Neutrophil (primary cell): ENCODE measurements around a stretch of chr7.

GRCh38 chr7:857678-857978 lies 18.7 kb upstream of the GET4 start:
- PRO-cap, result no peak

DNA sequence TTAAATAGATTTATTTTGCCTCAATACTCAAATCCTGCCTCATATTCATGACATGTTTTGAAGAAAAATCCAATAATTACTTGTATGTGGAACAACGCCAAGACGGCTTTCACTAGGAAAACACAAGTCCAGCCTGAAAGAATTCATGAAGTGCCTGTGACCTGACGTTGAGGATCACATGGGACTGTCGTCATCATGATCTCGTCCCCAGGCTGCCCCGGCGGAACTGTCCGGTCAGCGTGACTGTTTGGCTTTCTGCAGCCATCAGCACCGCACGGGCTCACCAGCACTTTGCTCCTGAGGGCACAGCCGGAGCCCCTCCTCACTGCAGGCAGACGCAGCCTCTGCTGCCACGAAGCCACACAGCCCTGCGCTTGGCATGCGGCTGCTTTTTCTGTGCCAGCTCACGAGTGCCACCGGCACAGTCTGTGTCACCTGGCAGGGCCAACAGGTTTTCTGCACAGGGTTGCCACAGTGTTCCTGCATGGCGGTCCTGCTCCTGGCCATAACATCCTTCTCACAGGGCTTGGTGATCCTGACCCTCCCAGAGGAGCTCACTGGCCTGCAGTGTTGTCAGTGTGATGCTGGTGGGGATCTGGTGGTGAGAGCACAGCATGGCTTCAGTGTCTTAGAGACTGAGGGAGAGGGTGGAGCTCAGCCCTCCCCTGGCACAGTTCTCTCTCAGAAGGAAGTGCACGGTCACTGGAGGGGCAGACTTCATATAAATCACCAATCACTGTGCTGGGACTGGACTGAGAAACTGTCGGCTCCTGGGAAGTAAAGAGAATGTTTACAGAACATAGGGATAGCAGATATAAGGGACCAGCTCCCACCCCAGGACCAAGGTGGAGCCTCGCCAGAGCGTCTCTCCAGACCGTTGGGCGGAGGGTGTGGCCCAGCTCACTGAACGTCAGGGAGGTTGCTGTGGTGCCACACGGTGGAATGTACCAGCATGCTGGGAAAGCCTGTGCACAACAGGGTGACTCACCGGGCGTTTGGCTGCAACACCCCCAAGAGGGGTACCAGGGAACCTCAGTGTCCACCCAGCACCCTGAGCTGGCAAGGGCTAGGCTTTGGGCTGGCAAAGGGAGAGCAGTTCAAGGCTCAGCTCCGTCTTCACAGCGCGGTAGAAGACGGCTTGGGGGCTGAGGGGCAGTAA lies 9.1 kb upstream of the GET4 start:
- PRO-cap, result no peak

- PRO-cap, result no peak
Observed at GRCh38 chr7:873058-873706, 3.2 kb upstream of the GET4 start.

- PRO-cap, result no peak
Observed at GRCh38 chr7:877619-878359, 1.4 kb downstream of the GET4 start.

DNA sequence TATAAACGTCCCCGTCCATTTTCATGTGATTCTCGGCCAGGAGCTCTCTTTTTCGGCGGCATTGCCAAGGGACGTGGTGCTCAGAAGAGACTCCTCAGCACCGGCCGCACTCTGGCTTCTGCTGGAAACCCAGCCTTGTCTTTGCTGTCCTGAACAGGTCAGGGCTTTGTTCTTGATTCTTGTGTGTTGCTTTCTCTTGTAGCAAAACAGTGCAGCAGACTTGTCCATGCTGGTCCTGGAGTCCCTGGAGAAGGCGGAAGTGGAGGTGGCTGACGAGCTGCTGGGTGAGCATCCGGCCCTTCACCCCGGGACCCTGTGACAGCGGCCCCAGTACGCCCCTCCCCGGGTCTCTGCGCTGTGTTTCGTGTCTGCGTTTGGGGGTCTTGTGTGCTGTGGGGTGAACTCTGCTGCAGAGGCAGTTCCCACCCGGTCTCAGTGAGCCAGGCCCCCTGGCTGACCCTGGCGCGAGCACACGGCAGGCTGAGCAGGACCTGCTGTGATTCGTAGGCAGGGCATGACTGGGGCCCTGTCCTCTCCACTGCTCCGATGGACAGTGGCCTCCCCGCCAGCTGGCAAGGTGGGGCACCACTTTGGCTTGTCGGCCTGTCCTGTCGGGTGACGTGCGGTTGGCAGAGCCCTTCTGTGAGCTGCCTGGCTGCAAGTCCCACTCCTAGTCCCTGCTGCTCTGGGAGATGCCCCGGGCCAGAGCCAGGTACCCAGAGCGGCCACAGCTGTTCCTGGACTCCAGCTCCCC lies 10.2 kb downstream of the GET4 start:
- PRO-cap, result no peak

DNA sequence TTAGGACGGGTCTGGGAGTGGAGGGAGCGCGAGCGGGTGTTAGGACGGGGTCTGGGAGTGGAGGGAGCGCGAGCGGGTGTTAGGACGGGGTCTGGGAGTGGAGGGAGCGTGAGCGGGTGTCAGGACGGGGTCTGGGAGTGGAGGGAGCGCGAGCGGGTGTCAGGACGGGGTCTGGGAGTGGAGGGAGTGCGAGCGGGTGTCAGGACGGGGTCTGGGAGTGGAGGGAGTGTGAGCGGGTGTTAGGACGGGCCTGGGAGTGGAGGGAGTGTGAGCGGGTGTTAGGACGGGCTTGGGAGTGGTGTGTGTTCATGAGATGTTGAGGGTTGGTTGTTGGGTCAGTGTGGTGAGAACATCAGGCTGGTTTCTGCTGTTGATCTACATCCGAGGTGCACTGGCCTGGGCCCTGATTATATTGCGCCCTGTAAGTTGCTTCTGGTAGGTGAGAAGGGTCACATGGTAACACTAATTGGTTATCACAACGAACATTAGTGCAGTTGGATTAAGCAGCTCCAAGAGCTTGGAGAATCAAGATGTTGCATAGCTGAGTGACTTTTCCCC lies 13.9 kb downstream of the GET4 start:
- PRO-cap, result no peak

GRCh38 chr7:892520-893613 lies 16.5 kb downstream of the GET4 start:
- PRO-cap, result no peak

DNA sequence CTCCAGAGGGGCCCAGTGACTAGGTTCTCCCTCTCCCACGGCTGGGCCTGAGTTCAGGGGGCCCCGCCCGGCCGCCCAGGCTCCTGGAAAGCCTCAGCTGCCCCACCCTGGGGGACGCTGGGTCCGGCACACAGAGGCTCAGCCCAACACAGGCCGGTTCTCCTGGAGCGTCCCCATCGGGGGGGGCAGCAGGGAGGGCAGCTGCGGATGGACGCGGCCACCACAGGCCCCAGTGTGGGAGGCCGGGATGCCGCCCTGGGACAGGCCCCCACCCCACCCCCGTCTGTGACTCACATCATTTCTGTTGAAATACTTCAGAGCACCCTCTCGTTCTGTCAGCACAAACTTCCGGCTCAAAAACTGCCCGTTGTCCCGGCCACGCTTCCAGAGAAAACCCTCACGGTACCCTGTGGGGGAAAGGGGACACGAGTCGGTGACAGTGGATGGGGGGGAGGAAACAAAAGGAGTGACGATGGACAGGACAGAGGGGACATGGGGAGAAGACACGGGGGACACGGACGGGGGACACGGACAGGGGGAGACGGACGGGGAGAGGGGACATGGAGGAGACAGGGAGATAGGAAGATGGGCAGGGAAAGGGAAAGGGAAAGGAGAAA lies 28.5 kb downstream of the GET4 start:
- PRO-cap, result no peak

- PRO-cap, result no peak
Observed at GRCh38 chr7:907298-908216, 31.2 kb downstream of the GET4 start.

- PRO-cap, result no peak
Observed at GRCh38 chr7:931204-931955, 23.1 kb downstream of the ADAP1 start.

DNA sequence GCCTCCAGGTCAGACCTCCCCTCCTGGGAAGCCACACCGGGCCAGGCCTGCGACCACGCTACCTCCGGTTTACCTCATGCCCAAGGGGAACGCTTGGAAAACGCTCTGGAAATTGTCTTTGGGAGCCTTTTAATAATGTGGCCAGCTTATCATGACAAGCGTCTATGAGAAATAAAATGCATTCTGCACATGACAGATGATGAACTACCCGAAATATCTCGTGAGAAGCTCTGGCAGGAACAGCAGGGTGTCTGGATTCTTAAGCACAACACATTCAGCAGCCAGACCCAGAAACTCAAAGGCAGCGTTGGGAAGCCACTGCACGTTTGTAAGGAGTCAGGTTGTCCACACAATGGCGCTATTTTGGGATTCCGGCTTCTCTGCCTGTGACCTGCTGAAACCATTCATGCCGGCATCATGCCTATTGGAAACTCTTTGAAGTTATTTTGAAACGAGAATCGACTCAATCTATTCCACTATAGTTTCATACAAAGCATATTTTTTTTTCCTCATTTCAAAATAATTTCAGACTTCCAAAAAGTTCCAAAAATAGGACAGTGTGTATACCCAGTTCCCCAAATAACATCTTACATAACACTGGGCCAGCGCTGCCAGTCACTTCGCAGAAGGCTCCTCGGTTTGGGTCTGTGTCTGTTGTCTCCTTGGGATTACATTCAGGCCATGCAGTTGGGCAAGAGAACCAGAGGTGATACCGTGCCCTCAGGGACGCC lies 10.4 kb upstream of the ADAP1 start:
- PRO-cap, result no peak

- PRO-cap, result no peak
Observed at GRCh38 chr7:992714-993130, 9.7 kb downstream of the CYP2W1 start.

DNA sequence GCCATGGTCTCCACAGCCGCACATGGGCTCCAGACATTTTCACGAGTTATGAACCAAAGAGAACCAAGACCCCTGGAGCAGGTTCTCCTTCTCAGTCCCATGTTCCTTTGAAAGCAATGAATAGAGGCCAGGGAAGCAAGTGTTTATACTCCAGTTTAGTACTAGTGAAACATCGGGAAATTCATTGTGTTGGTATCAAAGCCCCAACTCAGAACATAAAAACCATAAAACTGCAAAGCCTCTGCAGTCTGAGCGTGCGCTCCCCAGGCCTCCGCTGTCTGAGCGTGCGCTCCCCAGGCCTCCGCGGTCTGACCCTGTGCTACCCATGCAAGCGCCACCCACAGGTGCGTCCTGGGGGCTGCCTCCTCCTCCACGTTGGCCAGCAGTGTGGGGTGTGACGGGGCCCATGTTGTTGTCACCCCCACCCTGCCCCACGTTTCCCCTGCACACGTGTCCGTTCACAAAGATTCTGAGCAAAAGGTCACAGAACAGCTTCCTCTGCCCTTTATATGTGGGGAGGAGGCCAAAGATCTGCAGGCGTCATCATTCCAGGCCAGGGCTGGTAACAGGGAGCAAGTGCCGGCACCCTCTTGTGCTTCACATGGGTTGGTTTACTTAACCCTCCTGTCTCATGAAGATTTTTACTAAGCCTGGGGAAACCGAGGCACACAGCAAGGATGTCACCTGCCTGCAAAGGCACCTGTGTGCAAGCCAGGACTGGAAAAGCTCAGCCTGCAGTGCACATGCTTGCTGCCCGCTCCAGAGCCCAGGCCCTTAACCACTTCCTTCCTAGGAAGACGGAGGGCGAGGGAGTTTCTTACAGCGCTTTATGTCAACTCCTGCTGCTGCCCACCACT lies 4.6 kb downstream of the GPR146 start:
- PRO-cap, result no peak

GRCh38 chr7:1059318-1059893 lies 15.1 kb downstream of the GPR146 start:
- PRO-cap, result no peak

DNA sequence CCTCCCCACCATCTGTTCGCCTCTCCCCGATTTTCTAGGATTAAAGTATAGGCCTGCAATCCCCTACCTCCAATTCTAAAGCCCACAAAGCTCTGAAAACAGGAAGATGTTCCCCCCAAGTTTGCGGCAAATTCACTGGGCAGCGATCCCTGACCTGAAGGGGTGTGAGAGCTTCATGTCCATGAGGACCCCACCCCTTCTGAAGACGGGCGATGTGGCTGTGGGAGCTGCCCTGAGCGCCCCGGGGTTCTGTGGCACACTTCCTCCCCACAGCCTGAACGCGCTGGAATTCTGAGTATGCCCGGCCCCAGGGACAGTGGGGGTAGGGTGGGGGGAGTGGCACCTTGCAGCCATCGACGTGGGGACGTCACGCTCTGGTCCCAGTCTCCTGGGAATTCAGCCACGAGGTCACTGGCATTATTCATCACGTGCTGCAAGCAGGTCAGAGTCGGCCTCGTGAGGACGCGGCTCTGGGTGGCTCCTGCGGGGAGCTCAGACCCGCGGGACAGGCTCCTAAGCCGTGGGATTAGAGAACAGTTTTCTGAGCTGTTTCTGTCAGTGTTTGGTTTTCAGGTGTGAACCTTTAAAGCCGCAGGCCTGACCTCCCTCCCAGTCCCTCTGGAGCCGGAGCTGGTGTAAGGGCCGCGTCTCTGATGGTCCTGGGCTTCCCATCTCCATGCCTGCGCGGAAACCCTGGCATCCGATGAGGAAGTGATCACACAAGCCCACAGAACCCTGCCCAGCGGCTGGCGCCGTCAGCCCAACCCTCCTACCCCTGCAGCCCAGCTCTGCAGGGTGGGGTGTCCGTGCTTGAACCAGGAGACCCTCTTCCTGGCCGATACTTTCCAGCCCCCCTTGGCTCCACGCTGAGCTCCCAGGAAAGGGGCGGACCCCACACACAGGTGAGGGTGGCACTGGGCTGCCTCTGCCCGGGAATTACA lies 16.1 kb downstream of the GPR146 start:
- PRO-cap, result no peak

DNA sequence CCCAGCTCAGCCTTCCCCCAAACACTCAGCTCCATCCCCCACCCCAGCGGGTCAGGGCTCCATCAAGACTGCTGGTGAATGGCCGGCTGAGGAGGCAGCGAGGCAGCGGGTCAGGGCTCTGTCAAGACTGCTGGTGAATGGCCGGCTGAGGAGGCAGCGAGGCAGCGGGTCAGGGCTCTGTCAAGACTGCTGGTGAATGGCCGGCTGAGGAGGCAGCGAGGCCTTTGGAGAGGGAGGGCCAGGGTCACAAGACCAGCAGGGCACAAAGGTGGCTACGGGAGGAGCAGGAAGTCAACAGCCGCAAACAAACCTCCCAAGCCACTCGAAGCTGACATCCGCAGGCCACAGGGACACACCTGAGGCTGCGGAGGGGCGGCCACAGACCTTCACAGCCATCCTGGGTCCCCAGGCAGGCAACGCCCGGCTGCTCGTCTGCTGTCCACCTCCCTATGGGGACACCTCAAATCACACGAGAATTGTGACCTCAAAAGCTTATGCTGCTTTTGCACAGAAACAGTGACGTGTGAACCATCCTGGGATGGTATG lies 9.0 kb upstream of the GPER1 start:
- PRO-cap, result no peak

DNA sequence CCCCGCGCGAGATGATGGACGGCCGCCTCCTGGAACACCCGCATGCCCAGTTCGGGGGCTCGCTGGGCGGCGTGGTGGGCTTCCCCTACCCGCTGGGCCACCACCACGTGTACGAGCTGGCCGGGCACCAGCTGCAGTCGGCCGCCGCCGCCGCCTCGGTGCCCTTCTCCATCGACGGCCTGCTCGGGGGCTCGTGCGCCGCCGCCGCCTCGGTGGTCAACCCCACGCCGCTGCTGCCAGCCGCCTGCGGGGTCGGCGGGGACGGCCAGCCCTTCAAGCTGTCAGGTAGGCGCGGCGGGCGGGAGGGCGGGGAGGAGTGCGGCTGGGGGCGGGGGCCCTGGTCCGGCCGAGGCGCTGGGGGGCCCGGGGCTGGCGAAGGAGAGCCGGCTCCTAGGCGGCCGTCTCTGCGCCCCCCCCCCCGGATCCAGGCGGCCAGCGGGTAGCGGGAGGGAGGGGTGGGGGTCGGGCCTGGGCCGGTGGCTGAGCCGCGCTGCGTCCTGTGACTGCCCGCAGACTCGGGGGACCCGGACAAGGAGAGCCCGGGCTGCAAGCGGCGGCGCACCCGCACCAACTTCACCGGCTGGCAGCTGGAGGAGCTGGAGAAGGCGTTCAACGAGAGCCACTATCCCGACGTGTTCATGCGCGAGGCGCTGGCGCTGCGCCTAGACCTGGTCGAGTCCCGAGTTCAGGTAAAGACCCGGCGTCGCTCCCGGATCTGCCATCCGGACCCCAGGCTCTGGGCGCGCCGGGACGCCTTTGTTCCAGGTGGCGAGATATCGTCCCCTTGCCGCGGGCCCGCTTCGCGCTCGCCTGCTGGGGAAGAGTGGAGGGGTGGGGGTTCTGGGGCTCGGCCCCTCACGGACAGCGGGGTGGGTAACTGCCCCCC lies 578 bp downstream of the UNCX start:
- PRO-cap, result no peak

GRCh38 chr7:1290741-1291107 lies 58.1 kb downstream of the UNCX start:
- PRO-cap, result no peak

- PRO-cap, result no peak
Observed at GRCh38 chr7:1412763-1413281, 46.4 kb downstream of the MICALL2 start.

DNA sequence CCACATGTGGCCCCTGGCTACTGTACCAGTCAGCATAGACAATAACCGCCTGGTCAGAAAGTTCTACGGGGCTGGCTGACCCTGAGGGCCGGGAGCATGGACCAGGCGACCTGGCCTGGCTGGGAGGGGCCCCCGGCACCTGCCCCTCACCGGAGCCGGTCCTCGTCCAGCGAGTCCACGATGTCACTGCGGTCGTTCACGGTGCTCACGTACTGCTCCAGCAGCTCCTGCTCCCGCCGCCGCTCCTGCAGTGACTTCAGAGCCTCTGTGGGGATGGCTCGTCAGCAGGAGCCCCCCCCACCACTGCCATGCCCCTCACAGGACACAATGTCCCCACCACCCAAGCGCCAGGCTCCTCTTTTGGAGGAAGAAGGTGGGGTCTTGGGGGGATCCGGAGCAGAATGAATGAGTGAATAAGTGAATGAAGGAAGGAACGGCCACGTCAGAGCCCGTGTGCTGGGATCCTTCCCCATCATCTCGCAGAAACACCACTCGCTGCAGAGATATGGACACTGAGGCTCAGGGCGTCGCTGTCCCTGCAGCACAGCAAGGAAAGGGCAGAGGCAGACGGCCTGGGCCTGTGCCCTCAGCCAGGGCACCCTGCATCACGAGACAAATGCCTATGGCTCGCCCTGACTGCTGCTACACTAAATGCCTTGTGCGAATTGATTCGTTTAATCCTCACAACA lies 22.5 kb downstream of the MICALL2 start:
- PRO-cap, result no peak